Colon Carcinoma Metastatic in the Lung (tissue), 2 donors: ENCODE measurements around the gene COPZ2.

DNA sequence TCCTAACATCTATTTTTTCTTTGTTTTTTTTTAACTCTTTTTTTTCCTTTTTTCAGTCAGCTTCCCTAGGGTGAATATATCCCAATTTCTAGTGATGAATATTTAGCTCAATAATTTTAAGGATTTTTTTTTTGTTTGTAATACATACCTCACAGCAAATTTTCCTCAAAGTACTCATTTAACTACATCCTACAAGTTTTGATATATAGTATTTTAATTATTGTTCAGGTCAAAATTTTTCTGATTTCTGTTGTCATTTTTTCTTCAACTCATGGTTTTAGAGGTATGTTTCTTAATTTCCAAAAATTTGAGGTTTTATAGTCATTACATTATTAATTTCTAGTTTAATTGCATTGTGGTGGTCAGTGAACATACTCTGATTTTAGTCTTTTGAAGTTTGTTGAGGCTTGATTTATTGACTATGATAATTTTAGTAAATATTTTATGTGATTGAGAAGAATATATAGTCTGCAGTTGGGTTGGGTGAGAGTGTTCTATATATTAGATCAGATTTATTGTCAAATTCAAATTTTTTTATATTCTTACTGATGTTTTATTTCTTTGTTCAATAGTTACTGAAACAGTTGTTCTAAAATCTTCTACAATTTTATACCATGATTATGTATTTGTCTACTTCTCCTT, 99.5 kb upstream of the NPEPPS start:
- PRO-cap, 2 experiments = no peak in any of the 2 experiments

- PRO-cap, 2 experiments = no peak in any of the 2 experiments
These were observed 391 bp downstream of the TBKBP1 start for GRCh38 chr17:47694359-47694744.

DNA sequence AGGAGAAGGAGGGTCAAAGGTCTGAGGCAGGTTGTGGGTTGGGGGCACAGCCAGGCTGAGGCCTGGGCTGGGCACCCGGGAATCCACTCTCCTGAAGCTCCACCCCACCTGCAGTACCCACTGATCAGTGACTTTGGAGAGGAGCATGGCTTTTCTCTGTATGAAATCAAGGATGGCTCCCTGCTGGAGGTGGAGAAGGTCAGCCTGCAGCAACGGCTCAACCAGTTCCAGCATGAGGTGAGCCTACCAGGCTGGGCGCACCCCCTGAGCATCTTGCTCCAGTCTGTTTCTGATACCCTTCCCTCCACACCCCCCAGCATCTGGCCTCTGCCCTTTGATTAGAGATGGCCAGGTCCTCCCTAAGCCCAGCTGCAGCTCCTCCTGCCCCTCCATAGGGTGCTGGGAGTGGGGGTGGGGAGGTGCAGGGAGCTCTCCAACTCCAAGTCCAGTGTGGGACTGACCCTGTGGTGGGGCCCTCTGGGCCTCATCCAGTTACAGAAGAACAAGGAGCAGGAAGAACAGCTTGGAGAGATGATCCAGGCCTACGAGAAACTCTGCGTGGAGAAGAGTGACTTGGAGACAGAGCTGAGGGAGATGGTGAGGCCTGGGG, 2.7 kb downstream of the TBKBP1 start:
- PRO-cap, 2 experiments = no peak in any of the 2 experiments

GRCh38 chr17:47701526-47702026, 7.6 kb downstream of the TBKBP1 start:
- PRO-cap, 2 experiments = no peak in any of the 2 experiments

DNA sequence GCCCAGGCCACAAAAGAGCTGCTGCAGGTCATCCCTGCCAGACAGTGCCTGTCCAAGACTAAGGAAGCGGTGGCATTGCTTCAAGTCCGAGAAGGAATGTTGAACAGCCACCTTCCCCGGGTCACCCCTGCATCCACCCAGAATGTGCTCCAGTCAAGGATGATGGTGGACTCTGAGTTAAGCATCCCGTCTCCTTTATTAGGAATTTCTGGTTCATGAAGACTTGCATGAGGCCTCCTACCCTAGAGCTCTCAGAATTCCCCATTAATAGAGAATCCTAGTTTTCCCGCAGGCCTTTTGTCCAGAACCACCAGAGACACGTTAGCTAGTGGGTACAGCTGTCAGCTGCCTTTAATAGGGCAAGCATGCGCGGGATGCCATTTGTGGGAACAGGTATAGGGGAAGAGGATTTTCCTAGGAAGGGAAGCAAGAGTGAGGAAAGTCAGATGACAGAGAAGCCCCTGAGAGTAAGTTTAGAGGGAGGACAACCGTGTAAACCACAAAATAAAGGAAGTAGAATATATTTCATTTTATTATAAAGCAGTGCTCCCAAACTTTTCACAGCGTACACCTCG, 1.4 kb upstream of the OSBPL7 start:
- PRO-cap, 2 experiments = no peak in any of the 2 experiments

DNA sequence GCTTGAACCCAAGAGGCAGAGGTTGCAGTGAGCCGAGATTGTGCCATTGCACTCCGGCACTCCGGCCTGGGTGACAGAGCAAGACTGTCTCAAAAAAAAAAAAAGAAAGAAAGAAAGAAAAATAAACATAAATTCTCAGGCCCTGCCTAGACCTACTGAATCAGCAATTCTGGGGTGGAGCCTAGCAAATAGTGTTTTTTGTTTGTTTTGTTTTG, 1.6 kb downstream of the MRPL10 start:
- PRO-cap, 2 experiments = no peak in any of the 2 experiments

GRCh38 chr17:47905013-47906177, 9.4 kb downstream of the SP2 start:
- PRO-cap, 2 experiments = no peak in any of the 2 experiments

GRCh38 chr17:47941882-47942316, 528 bp downstream of the PNPO start:
- PRO-cap, 2 experiments = no peak in any of the 2 experiments

- PRO-cap, 2 experiments = peak in 2 of 2 experiments; most common minus-strand start chr17:48037792 (in 1)
These were observed at the start of gene COPZ2 for GRCh38 chr17:48037077-48038000. TSS of gene COPZ2 (minus strand) at chr17:48037797.

DNA sequence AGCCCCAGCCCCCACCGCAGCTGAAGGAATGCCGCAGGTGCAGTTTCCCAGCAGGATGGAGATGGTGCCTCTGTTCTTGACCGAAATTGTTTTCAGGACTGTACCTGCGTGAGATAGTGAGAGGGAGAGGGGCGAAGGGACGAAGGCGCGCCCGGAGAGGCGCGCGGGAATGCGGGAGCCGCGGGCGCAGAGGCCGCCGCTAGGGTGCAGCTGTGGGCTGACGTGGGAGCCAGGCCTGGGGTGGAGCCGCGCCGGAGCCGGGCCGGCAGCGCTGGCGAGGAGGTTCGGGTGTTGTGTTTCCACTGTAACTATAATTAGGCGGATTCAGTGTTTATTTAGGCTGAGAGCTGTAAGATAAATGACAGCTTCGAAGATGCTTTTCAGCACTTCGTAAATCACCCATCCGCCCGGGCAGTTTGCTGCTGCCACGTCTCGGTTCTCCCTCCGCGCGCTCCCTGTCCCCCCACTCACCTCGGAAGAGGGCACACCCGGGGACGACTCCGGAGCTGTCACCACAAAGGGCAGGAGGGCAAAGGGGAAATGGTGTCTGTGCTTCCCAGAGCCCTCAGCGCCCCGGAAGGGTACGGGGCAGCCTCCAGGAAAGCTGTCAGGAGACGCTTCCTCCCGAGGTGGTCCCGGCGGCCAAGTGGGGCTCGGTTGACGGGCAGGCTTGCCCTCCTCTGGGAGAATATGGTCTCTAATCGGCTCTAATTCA, 38.2 kb downstream of the HOXB1 start:
- PRO-cap, 2 experiments = no peak in any of the 2 experiments

DNA sequence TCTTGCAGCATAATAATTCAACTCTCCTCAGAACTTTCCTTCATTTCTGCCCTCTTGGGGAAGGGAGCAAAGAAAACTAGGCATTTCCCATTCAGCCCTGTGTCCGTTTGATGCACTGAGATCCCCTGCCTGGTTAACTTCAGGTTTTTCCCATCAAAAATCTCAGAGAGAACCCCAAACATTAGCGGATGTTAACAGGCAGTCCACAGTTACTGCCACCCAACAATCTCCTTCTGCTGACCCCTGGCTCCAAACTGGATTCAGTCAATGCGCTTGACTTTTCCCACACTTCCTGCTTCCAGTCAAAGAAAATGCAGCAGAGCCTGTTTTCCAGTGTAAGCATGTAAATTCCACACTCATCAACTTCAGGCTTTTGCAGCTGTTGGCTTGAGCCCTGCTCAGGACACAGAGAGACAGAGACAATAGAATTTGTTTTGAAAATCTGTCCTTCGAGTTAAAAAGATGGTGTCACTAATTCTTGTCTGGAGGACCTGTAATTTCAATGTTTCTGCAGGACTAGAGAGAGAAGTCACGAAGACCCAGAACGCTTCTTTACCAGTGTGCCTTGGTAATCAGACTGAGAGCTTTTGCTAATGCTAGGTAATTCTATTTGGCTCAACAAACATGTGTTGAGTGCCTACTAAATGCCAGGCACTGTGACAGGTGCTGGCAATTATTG, 32.7 kb downstream of the HOXB1 start:
- PRO-cap, 2 experiments = no peak in any of the 2 experiments

- PRO-cap, 2 experiments = no peak in any of the 2 experiments
These were observed 19.8 kb downstream of the HOXB1 start for GRCh38 chr17:48510969-48511548.

GRCh38 chr17:48526866-48527289, 3.9 kb downstream of the HOXB1 start:
- PRO-cap, 2 experiments = no peak in any of the 2 experiments

GRCh38 chr17:48545671-48546910, 1.2 kb upstream of the HOXB2 start:
- PRO-cap, 2 experiments = no peak in any of the 2 experiments

DNA sequence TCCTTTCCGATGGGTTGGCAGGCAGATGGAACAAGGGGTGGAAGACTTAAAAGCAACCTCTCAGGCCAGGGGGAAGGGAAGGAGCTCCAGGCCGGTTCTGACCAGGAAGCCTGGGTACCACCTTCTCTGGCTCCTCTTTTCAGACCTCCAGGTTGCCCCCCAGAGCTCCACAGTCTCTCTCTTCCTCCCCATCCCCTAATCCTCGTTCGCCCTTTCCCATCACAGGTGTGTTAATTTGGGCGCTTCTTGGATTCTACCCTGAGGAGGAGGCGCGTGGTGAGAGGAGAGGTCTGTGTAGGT, 5.2 kb upstream of the HOXB2 start:
- PRO-cap, 2 experiments = no peak in any of the 2 experiments

- PRO-cap, 2 experiments = no peak in any of the 2 experiments
These were observed 13.6 kb upstream of the HOXB2 start for GRCh38 chr17:48558456-48558899.

- PRO-cap, 2 experiments = no peak in any of the 2 experiments
These were observed 10.5 kb downstream of the HOXB4 start for GRCh38 chr17:48567549-48568184.

DNA sequence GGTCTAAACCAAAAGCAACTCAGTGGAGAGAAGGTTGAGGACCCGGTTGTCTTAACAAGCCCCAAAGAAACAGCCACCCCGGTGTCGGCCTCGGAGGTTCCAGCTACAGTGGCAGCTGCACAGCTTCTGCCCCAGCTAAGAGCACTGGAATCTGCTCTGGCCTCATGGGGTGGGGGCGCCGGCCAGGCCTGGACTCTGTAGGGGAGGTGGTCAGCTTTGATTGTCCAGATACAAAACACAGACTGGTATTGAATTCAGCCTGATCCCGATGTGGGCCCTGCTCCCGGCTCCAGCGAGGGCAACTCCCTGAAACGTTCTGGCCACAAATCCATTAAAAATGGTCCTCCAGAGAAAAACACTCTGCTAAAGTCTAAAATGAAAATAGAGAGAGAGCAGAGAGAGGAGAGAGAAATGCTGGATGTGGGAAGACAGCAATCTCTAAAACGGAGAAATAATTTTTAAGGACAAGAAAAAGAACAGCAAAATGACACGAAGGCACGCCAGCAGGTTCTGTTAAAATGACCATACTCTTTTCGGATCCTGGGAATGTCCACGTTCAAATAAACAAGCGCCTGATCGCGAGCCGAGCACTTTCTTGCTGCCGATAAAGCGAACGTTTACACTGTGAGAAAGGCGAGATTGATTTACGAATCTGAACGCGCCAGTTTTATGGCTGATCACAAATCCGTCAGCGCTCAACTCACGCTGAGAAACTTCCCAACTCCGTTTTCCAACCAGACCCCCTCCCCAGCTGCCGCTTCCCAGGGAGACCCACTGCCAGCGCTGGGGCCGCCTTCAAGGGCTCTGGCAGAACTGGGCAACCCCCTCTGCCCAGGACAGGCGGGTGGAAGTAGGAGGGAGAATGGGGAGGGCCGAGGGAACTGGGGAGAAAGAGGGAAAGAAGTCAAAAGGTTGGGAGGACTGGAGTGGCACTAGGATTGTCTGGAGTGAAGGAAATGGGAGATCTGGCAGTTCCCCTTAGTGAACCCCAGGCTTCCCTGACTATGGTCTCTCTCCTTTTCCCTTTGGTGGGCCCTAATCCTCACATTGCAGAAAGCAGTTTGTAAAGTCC, 7.3 kb downstream of the HOXB4 start:
- PRO-cap, 2 experiments = no peak in any of the 2 experiments

GRCh38 chr17:48586294-48586764, 3.7 kb downstream of the HOXB3 start:
- PRO-cap, 2 experiments = no peak in any of the 2 experiments

DNA sequence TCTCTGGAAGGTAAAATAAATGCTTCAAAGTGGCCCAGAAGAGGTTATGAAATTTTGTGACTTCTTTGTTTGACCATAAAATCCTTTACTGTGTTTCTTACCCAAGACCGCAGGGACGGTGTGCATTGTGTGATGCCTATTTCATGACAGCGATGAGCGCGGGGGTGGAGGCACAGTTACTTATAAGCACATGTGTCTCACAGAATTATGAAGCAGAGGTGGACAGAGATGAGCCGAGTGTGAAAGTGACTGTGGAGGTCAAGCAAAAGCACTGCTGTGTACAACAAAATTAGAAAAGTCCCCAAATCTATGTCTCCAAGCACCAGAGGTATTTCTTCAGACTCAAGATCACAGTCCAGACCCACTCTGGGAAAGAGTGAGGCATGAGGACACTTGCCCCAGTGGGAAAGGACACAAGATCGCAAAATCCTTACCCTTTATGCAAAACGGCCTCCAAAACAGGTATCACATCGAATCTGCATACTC, 4.2 kb upstream of the HOXB9 start:
- PRO-cap, 2 experiments = peak in 2 of 2 experiments; most common plus-strand start position 210 of the sequence (in 1); most common minus-strand start position 154 of the sequence (in 1)